Endodermal cell (in vitro differentiated cells): ENCODE measurements around a stretch of chr3.

DNA sequence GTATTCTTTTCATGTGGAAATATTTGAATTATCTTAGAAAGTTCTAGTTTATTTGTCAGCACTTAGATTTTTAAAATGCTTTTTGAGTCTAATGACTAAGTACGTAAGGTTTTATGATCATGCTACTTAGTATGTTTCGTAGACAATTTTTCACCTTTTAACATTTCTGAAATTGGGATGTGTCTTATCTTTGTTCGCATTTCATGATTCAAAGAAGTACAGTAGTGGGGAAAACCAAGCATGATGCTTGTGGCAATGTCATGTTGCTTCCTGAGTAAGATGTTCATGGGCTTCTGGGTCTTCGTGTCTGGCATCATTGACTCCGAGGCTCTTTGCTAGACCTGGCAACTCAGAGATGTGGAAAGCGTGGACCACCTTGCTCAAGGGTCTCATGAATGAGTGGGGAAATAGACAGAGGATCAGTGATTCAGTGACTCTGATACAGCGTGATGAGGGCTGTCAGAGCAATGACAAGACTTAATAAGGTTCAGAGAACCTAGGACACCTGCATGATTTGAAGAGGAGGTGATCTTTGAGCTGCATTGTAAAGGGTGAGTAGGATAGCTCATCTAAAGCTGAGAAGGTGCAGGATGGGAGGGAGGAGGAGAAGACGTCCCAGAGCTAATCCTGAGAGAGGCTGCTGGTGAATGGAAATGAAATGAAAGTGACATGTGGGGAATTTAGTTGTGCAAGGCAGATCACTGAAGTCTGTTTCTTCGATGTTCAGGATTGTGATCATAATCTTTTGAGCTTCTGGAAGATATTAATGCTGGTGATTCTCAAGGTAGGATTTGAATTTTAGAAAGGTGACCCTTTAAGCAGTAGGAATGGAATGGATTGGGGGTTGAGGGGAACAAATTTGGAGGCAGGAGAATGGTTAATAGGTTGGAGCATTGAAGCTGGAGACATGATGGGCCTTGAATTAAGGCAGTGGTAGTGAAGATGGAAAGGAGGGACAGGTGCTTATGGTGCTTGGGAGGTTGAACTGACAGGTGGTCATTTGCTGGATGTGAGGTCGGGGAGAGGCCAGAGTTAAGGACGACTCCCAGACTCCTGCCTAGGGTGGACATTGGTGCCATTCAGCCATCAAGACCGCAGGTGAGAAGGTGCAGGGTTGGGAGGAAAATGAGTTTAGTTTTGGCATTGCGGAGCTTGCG lies 32.3 kb downstream of the MFSD1 start:
- PRO-cap: no peak

GRCh38 chr3:159627801-159628056 lies 354.7 kb downstream of the IQCJ-SCHIP1 start:
- PRO-cap: no peak

- PRO-cap: no peak
Measured at GRCh38 chr3:159775211-159776501, 449.6 kb upstream of the C3orf80 start.

GRCh38 chr3:159839447-159840450 lies 385.5 kb upstream of the C3orf80 start:
- PRO-cap: bidirectional peak, plus-strand start at chr3:159839960, minus-strand start at chr3:159839942; bidirectional peak, plus-strand start at chr3:159840060, minus-strand start at chr3:159840026

- PRO-cap: no peak
Measured at GRCh38 chr3:159894248-159894788, 330.9 kb upstream of the C3orf80 start.

DNA sequence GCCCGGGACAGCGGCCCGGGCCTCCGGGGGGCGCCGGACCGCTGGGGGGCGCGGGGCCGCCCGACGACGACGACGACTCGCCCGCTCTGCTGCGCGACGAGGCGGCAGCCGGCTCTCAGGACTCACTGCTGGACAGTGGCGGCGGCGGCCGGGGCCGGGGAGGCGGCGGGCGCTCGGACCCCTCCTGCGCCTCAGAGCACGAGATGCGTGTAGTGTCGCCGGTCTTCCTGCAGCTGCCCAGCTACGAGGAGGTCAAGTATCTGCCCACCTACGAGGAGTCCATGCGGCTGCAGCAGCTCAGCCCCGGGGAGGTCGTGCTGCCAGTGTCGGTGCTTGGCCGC lies 727 bp downstream of the C3orf80 start:
- PRO-cap: no peak

- PRO-cap: unidirectional peak, minus-strand start at chr3:160226673
Measured at GRCh38 chr3:160226386-160226976, 1.3 kb downstream of the C3orf80 start.

DNA sequence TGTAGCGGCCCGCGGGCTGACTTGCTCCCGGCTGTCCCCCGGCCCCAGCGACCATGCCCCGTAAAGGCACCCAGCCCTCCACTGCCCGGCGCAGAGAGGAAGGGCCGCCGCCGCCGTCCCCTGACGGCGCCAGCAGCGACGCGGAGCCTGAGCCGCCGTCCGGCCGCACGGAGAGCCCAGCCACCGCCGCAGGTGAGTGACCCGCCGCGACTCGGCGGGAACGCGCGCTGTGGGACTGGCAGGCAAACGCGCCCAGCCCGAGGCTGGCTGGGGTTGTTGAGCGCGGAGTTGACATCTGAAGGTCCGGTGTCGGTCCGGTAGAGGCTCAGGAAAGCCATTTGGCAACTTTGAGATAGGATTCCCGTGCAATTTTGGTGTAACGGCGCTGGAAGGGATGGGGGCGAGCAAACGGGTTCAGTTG lies 1.3 kb downstream of the SMC4 start:
- PRO-cap: bidirectional peak, plus-strand start at position 255 of the sequence, minus-strand start at position 55 of the sequence

GRCh38 chr3:160408124-160408962 lies 8.9 kb downstream of the SMC4 start:
- PRO-cap: no peak

DNA sequence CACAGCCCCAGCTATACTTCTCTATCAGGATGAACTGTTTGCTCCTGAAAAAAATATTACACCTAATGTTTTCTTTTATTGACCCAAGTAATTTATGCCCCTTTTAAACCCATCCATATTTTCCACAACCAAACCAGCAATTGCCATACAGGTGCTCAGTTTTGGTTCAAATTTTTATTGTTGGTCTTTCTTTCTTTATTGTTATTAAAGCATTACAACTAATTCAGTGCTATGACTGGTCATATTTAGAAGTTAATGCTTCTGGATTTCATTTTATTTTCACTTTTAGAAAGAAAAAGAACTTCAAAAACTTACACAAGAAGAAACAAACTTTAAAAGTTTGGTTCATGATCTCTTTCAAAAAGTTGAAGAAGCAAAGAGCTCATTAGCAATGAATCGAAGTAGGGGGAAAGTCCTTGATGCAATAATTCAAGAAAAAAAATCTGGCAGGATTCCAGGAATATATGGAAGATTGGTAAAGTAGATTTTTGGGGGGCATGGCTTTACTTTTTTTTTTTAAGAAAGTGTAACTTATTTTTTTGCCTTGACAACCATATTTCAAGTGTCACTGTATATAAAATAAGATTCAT lies 19.7 kb downstream of the SMC4 start:
- PRO-cap: no peak

- PRO-cap: no peak
Measured at GRCh38 chr3:160948555-160948849, 156.6 kb downstream of the B3GALNT1 start.

DNA sequence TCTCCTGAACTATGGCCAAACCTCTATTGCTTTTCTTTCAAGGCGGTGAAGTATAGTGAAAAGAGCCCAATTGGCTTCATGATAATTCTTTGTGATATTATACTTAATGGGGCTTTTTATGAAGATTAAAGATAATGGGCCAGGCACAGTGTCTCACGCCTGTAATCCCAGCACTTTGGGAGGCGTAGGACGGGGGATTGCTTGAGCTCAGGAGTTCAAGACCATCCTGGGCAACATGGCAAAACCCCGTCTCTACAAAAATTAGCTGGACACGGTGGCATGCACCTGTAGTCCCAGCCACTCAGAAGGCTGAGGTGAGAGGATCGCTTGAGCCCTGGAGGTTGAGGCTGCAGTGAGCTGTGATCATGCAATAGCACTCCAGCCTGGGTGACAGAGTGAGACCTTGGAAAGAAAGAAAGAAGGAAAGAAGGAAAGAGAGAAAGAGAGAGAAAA lies 124.9 kb downstream of the B3GALNT1 start:
- PRO-cap: no peak

DNA sequence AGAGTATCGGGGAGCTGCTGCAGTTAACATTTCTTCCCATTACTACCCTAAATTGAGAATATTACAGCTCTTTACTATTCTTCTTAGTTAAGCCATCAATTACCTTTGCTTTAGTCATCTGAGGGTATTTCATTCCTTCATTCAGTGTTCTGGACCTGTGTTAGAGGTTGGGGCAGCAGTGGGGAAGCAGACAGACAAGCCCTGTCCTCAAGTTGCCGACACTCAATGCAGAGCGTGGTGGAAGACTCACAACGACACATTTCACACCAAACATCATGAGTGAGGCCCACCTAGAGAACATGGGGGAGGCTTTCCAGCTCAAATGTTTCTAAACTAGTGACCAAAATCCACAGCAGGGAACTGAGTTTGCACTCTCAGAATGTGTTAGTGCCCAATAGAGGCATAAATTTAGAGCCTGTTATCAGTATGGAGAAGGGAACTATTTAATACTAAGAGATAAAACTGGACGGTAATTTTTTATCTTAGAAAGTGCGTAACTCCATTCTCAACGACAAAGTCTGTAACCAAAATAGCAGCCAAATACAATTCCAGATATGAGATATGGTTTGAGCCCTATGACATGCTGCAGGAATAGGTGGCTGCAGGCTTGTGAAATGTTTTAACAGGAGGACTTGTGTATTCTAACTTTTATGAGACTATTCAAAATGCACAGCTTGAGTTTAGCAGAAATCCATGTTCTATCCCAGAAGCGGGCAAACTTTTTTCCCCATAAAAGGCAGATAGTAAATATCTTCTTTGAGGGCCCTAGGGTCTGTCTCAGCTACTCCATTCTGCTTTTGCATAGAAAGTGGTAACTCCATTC lies 3.6 kb downstream of the B3GALNT1 start:
- PRO-cap: no peak

DNA sequence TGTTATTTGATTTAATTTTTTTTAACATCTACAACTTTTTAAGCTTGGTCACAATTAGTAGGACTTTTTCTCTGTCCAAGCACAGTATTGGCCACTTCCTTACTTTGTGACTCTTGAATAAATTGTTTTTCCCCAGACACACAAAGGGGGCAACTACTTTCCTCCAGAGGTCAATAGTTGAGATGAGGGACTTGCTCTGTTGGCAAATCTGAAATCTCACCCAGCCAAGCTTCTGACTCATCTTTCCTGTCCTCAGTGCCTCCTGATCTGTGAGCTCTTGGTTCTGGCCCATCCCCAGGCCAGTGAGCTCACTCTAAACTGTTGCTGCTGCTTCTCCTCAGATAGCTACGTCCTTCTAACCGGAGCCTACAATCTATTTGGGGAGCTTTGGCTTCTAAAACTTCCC lies 50.1 kb upstream of the NMD3 start:
- PRO-cap: no peak

DNA sequence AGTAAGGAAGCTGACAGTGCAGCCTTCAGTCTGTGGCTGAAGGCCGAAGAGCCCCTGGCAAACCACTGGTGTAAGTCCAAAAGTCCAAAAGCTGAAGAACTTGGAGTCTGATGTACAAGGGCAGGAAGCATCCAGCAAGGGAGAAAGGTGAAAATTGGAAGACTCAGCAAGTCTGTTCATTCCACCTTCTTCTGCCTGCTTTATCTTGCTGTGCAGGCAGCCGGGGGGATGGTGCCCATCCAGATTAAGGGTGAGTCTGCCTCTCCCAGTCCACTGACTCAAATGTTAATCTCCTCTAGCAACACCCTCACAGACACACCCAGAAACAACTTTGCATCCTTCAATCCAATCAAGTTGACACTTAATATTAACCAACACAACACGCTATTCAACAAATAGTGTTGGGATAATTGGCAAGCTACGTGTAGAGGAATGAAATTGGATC lies 61.3 kb downstream of the NMD3 start:
- PRO-cap: no peak

- PRO-cap: no peak
Measured at GRCh38 chr3:163498716-163499195, 1579.5 kb downstream of the SI start.

DNA sequence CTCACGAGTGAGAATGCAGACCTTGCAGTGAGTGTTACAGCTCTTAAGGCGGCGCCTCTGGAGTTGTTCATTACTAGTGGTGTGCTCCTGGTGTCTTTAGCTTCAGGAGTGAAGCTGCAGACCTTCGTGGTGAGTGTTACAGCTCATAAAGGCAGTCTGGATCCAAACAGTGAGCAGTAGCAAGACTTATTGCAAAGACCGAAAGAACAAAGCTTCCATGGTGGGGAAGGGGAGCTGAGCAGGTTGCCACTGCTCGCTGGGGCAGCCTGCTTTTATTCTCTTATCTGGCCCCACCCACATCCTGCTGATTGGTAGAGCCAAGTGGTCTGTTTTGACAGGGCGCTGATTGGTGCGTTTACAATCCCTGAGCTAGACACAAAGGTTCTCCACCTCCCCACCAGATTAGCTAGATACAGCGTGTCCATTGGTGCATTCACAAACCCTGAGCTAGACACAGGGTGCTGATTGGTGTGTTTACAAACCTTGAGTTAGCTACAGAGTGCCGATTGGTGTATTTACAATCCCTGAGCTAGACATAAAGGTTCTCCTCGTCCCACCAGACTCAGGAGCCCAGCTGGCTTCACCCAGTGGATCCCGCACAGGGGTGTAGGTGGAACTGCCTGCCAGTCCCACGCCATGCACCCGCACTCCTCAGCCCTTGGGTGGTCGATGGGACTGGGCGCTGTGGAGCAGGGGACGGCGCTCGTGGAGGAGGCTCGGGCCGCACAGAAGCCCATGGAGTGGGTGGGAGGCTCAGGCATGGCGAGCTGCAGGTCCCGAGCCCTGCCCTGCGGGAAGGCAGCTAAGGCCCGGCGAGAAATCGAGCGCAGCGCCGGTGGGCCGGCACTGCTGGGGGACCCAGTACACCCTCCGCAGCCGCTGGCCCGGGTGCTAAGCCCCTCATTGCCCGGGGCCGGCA lies 1526.4 kb downstream of the SI start:
- PRO-cap: no peak

DNA sequence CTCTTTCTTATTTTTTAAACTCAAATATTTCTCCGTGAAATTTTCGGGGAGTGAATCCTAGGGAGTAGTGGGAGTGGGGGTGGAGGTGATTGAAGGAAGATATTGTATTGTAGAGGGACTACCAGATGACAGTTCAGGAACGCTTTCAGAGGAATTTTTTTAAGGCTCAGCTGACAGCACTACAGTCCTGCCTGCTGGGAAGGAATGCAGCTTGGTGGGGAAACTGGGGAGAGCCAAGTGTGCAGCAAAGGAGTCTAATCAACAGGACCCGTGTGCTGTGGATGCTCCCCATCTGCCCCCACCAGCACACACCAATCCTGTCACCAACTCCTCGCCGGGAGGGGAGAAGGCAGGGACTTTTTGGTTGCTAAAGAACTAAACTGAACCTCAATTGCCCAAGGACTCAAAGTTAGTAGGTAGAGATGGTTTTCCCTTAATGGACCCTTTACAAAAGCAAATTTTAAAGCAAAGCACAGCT lies 2.3 kb downstream of the SLITRK3 start:
- PRO-cap: no peak

- PRO-cap: no peak
Measured at GRCh38 chr3:165196521-165197132, 443 bp upstream of the SLITRK3 start.

DNA sequence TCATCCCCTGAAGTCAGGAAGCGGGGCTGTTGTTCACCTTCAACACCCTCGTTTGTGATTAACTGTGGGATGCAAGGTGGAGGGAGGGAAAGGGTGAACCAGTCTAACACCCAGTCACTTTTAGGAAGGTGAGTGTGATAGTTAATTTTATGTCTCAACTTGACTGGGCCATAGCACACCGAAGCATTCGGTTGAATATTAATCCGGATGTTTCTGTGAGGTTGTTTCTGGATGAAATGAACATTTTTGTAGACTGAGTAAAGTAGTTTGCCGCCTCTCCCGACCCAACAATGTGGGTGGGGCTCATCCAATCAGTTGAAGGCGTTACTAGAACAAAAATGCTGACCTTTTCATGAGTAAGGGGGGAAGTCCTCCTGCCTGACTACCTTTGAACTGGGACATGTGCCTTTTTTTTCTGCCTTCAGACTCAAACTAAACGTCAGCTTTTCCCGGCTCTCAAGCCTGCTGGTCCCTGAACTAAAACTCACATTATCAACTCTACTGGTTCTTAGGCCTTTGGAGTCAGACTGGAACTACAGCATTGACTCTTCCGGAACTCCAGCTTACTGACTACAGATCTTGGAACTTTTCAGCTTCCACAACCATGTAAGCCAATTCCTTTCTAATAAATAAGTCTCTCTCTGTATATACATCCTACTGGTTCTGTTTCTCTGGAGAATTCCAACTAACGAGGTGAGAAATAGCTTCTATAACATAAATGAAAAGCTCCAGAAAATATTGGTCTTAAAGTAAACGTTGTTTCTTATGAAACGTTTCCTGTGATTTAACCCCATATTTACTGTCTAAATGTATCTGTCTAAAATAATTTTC lies 264.1 kb upstream of the SLITRK3 start:
- PRO-cap: no peak